Measurements from ENCODE around the genes TAS2R16, TMEM229A and GPR37.

DNA sequence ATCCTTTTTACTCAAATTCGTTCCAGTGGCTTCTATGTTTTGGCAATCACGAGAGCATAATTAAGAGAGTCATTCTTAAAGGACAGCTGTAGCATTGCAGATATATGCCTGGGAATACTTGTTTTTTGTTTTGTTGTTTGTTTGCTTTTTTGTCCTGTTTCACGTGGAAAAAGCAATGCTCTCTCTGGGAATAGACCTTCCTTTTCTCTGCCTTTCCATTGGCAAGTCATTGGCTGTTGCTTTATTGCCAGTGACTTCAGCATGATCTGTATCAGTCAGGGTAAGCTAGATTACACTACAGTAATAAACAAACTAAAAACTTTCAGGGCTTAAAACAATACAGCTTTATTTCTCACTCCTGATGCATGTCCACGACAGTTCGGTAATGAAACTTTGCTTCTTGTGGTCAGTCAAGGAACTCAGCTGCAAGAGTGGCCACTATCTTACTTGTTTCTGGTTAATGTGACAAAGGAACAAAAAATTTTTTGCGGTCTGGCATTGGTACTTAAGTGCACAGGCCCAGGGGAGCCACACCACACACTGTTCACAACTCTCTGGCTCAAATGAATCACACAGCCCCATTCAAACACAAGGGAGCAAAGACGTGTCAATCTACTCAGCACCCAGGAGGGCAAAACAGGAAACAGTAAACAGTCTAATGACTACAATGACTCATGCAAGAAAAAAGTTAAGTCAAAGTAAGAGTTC, 134.1 kb upstream of the FAM3C start:
- RRBS, result no CpG with 5 or more reads among the region's 7 CpGs
CAGE:
- cytosol, long polyA plus RNA, result no peak
- long polyA plus RNA, result no peak
- nucleus, long polyA plus RNA, result no peak

DNA sequence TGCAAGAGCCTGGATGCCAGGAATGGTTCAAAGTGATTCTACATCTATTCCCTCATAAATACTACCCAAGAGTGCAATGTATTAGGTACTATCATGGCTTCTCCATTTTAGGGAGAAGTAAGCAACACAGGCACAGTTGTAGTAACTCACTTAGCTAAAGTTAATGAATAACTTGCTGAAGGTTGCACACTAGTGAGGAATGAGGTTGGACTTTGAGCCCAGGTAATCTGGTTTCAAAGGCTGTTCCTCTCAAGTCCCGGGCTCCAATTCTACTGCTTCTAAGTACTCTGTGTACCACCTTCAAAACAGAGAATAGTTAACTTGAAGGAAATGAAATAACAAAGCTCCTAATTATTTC, 158.4 kb upstream of the PTPRZ1 start:
- RRBS, result no CpG with 5 or more reads among the region's 1 CpG
CAGE:
- cytosol, long polyA plus RNA, result no peak
- long polyA plus RNA, result no peak
- nucleus, long polyA plus RNA, result no peak

DNA sequence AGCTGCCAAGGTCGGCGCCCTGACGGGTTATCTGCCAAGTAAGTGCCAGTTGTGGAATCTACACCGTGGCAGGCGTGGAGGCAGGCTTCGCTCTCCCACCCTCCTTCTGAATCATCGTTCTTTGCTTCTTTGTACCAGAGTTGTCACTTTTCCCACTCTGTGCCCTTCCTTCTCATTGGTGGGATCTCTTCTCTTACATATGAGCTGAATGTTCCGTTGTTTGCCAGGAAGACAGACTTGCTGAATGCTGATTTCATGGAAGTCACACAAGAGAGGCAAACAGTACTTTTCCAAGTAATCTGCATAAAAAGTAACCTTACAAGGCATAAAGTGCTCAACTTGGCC, 40.6 kb upstream of the PTPRZ1 start:
- RRBS, result no CpG with 5 or more reads among the region's 8 CpGs
CAGE:
- cytosol, long polyA plus RNA, result no peak
- long polyA plus RNA, result no peak
- nucleus, long polyA plus RNA, result no peak

GRCh38 chr7:122142912-122143658, 964 bp downstream of the AASS start:
- RRBS, result no CpG with 5 or more reads among the region's 20 CpGs
CAGE:
- cytosol, long polyA plus RNA, result no peak
- long polyA plus RNA, result no peak
- nucleus, long polyA plus RNA, result no peak

- RRBS, result no CpG with 5 or more reads among the region's 1 CpG
CAGE:
- cytosol, long polyA plus RNA, result no peak
- long polyA plus RNA, result no peak
- nucleus, long polyA plus RNA, result no peak
These were observed 57.5 kb downstream of the CADPS2 start for GRCh38 chr7:122828662-122829339.

DNA sequence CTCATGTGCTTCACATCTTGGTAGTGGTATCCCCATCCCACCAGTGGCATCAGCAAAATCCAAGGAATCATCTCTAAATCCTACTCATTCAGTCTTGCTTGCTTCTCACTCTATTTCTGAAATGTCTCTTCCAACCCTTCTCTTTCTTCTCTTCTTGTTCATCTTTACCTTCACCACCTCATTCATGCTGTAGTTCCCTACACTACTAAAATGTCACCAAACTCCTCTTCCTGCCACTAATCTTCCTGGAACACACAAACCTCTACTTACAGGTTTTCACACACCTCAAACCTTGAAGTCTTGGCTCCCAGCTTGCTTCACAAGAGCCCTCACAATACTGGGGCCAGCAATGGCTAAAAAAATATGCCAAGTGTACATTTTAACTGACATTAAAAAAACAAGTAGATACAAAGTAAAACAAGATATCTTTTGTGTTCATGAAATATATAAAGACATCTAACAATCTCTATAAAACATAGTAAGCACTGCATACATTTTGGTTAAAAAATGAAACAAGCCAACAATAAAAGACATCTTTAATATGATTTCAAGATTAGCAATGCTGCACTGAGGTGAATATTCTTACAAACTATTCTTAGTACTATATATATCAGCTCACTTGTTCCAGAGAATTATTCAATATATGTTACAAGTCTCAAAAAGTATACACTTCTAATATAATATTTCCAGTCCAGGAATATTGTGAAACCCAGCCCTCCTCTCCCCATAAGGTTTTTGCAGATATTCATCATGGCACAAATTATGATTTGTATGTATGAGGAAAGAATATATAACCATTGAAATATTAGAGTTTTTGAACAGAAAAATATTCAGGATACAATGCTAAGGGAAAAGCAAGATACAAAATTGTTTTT, 29.7 kb downstream of the CADPS2 start:
CAGE:
- cytosol, long polyA plus RNA, result no peak
- long polyA plus RNA, result no peak
- nucleus, long polyA plus RNA, result no peak

- RRBS, result no CpG with 5 or more reads among the region's 1 CpG
CAGE:
- cytosol, long polyA plus RNA, result no peak
- long polyA plus RNA, result no peak
- nucleus, long polyA plus RNA, result no peak
These were observed at the start of gene TAS2R16 for GRCh38 chr7:122995543-122996090. Gene TAS2R16 (minus strand): TSS chr7:122995700.

- RRBS, result no CpG with 5 or more reads among the region's 4 CpGs
CAGE:
- cytosol, long polyA plus RNA, result no peak
- long polyA plus RNA, result no peak
- nucleus, long polyA plus RNA, result no peak
These were observed 29.3 kb downstream of the WASL start for GRCh38 chr7:123719094-123720357.

DNA sequence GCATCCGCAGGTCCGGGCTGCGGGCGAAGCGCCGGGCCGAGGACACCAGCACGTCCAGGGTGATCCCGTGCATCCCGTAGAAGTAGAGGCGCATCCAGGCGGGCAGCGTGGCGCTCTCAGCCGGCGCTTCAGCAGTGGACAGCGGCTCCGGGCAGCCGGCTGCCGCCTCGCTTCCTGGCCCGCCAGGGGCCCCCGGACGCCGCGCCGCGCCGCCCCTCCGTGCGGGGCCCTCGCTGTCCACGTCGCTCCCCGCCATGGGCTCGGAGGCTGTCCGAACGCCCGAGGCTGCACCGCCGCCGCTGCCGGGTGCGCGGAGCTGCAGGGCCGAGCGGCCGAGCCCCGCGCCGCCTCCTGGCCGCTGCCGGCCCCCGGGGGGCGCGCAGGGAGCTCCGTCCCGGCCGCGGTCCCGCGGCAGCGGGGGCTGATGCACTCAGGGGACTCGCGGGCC, at the start of gene TMEM229A:
TSS of gene TMEM229A (minus strand) at position 320 of the 448 bp plus-strand sequence.
- RRBS, result 2% methylated on average over 47 of the region's 65 CpGs
CAGE:
- cytosol, long polyA plus RNA, result no peak
- long polyA plus RNA, result no peak
- nucleus, long polyA plus RNA, result no peak

DNA sequence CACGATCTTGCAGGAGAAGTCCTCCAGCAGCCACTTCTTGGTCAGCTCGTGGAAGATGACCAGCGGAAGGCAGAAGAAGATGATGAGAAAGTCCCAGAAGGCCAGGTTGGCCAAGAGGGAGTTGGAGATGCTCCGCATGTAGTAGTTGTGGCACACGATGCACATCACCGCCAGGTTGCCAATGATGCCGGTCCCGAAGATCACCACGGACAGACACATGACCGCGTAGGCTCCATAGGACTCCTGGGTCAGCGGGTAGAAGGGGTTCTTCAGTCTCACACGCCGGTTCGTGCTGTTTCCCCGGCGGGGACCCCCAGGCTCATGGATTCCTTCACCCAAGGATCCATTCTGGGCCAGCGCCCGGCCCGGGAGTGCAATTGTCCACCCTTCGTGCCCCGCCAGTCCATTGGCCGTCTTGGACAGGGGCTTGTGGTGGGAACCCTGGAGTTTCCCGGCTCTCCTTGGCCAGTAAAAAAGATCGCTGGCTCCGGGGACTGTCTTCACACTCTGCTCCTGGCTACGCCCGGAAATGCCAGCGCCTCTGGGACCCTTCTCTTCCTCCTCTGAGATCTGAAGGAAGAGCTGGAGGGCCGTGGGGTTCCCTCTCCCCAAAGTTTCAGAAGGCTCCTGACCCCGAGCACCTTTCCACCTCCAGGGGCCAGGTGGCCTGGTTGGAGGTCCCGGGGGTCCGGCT, 1.5 kb downstream of the GPR37 start:
- RRBS, result 94% methylated on average over 15 of the region's 33 CpGs
CAGE:
- cytosol, long polyA plus RNA, result no peak
- long polyA plus RNA, result no peak
- nucleus, long polyA plus RNA, result no peak

GRCh38 chr7:124765081-124766205, at the start of gene GPR37:
Gene GPR37 (minus strand): TSS chr7:124765792.
- RRBS, result 3% methylated on average over 10 of the region's 84 CpGs
CAGE:
- cytosol, long polyA plus RNA, result no peak
- long polyA plus RNA, result no peak
- nucleus, long polyA plus RNA, result no peak

GRCh38 chr7:125034062-125034398, 104.4 kb upstream of the POT1 start:
- RRBS, result no CpG with 5 or more reads among the region's 3 CpGs
CAGE:
- cytosol, long polyA plus RNA, result no peak
- long polyA plus RNA, result start-site peak on the plus strand at chr7:125034264-125034269, 36 and 16 reads in 2 replicates
- nucleus, long polyA plus RNA, result no peak

GRCh38 chr7:126667806-126668358, 584.9 kb downstream of the GRM8 start:
- RRBS, result no CpG with 5 or more reads among the region's 13 CpGs
CAGE:
- cytosol, long polyA plus RNA, result no peak
- long polyA plus RNA, result no peak
- nucleus, long polyA plus RNA, result no peak

- RRBS, result no CpG with 5 or more reads among the region's 5 CpGs
CAGE:
- cytosol, long polyA plus RNA, result no peak
- long polyA plus RNA, result no peak
- nucleus, long polyA plus RNA, result no peak
These were observed 551.7 kb downstream of the GRM8 start for GRCh38 chr7:126700933-126701479.

DNA sequence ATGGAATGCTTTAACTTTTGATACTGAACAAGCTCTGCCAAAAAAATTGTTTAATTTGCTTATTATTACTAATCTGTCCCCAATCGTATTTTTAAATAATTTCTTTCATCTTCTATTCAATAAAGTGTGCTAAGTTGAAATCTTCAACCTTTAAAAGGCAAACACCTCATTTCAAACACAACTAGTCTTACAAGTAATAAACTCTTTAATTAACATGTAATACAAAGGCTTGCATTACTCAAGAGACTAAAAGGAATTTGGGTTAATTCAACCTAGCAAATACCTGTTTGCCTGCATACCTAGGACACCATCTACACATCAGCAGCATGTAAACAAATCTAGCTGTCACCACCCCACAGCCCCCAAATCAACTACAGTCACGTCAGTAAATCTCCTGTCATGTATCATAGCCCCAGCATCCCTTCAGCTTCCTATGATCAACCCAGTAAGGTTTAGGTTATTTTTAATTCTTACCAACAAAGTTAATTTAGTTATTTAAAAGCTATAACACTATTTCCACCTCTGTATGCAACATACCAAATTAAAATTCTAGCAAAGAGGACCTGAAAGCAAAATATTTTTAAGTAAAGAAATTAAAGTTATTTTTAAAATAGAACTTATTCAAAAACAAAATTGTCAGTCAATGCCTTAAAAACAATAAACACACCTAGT, 33.5 kb downstream of the ZNF800 start:
- RRBS, result no CpG with 5 or more reads among the region's 2 CpGs
CAGE:
- cytosol, long polyA plus RNA, result no peak
- long polyA plus RNA, result no peak
- nucleus, long polyA plus RNA, result no peak

DNA sequence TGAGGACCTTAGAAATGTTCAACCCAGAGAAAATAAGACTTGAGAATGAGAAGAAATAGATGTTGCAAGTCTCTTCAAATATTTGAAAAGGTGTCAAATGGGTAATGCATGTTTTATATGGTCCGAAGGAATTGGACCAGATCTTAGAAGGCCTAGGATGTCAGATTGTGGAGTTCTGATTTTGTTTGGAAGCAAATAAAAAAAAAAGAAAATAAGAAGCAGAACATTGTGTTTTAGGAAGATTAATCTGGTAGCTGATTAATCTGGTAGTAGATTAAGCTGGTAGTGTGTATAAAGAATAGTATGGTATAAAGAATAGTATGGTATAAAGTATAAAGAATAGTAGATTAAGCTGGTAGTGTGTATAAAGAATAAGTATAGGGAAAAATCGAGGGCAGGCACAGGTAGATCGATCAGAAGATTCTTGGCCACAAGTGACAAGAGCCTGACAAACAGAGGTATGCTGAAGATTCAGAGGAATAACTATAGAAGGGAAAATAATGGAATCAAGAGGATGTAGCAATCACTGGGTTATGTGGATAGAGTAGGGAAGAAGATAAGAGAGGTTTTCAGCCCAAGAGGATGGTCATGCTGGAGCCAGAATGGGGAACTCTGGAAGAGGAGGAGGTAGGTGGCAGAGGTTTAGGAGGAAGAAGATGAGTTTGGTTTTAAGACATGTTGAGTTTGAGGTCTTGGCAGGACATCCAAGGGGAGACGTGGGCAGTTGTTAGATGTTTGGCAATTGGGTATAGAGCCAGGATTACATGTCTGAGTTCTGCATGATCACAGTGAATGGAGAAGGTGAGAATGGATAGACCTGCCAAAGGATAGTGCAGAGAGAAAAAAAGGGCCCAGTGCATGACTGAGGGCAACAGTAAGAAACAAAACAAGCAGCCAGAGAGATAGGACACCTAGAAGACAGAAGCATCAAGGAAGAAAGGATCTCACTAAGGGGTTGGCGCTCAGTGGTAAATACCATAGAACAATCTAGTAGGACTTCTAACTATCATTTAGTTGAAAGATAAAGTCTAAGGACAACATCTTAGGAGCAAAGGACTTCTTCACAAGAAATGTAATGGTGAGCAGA, 53.6 kb downstream of the LRRC4 start:
- RRBS, result no CpG with 5 or more reads among the region's 5 CpGs
CAGE:
- cytosol, long polyA plus RNA, result no peak
- long polyA plus RNA, result no peak
- nucleus, long polyA plus RNA, result no peak

GRCh38 chr7:128074422-128074875, 43.2 kb upstream of the LRRC4 start:
- RRBS, result no CpG with 5 or more reads among the region's 16 CpGs
CAGE:
- cytosol, long polyA plus RNA, result no peak
- long polyA plus RNA, result no peak
- nucleus, long polyA plus RNA, result no peak

- RRBS, result no CpG with 5 or more reads among the region's 5 CpGs
CAGE:
- cytosol, long polyA plus RNA, result no peak
- long polyA plus RNA, result no peak
- nucleus, long polyA plus RNA, result no peak
These were observed 57.0 kb upstream of the LRRC4 start for GRCh38 chr7:128088258-128088531.

DNA sequence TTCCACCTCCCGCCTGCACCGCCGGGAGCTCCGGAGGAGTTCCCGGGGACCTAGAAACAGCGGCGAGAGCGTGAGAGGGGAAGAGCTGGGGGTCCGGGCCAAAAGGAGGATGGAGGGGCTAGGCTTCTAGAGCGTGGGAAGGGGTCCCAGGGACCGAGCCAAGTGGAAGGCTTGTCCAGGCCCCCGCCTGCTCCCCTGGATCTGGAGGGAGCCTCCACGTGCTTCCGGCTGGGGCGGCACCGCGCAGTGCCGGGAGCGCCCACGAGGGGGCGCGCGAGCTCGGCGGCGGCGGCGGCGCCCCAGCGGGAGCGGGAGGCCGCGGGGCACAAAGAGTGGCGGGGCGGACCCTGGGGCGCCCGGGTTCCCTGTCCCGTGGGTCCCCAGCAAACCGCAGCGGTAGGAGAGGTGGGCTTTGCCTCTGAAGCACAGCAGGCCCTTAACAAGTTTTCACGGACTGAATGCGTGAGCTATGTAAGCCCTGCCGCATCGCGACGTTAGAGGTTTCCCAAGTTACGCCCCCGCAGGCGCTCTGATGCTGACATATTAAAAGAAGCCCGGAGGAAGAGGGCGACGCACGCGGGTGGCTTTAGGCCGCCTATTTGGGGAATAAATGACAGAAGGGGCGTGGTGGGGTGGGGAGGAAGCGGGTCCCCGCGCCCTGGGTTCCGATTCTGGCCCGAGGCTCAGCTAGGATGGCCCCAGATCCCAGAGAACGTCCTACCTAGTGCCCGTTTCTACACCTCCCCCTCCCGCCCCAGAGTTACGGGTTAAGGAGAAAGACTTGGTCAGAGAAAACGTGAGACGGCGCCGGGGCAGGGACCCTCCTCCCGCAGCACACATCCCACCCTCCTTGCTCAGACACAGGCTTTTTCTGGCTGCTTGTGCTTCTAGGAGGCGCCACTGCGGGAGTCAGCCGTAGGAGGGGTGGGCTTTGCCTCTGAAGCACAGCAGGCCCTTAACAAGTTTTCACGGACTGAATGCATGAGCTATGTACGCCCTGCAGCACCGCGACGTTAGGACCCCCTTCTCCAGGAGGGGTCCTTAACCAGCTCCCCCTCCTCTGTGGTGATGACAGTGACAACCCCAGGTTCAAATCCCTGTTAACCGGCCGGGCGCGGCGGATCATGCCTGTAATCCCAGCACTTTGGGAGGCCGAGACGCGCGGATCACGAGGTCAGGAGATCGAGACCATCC, 104.7 kb upstream of the LRRC4 start:
- RRBS, result 4% methylated on average over 17 of the region's 89 CpGs
CAGE:
- cytosol, long polyA plus RNA, result no peak
- long polyA plus RNA, result no peak
- nucleus, long polyA plus RNA, result no peak

GRCh38 chr7:128166945-128167857, 73.9 kb upstream of the LEP start:
- RRBS, result 2% methylated on average over 40 of the region's 87 CpGs
CAGE:
- cytosol, long polyA plus RNA, result no peak
- long polyA plus RNA, result no peak
- nucleus, long polyA plus RNA, result no peak

Data from SK-N-SH (cell line).